ENCODE data around the genes RASSF9 and NTS.

DNA sequence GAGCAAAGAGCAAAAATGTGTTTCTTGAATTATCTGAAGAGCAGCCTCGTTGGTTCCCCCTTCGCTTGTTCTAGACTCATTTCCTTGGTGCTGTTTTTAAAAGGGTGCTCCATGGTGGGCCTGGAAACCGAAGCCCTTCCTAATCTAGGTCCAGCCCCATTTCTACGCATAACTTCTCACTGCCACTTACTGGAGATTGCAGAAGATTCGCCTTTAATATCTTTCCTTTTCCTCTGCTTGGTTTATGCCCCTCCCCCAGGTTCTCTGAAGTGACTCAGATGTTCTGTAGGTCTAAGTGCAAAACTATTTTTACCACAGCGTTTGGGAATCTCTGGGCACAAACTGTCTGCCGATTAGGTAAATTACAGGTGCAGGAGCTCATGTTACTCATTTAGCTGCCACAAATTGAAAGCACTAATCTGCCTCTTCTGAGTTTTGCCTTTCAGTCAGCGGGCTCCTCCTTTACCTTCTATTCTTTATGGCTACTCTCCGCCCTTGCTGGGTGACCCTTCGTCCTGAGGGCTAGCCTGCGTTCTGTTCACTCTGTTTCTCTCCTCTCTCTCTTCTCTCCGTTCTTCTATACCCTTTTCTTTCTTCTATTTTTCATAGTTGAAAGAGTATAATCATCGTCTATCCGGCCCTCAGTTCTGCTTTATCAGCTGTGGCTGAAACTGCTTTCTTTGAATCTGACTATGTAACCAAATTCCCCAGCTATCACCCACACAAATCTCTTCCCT, 4.5 kb upstream of the MYF6 start:
- RRBS = no CpG with 5 or more reads among the region's 14 CpGs

- RRBS = no CpG with 5 or more reads among the region's 2 CpGs
Measured at GRCh38 chr12:80704362-80704964, 3.0 kb upstream of the MYF6 start.

DNA sequence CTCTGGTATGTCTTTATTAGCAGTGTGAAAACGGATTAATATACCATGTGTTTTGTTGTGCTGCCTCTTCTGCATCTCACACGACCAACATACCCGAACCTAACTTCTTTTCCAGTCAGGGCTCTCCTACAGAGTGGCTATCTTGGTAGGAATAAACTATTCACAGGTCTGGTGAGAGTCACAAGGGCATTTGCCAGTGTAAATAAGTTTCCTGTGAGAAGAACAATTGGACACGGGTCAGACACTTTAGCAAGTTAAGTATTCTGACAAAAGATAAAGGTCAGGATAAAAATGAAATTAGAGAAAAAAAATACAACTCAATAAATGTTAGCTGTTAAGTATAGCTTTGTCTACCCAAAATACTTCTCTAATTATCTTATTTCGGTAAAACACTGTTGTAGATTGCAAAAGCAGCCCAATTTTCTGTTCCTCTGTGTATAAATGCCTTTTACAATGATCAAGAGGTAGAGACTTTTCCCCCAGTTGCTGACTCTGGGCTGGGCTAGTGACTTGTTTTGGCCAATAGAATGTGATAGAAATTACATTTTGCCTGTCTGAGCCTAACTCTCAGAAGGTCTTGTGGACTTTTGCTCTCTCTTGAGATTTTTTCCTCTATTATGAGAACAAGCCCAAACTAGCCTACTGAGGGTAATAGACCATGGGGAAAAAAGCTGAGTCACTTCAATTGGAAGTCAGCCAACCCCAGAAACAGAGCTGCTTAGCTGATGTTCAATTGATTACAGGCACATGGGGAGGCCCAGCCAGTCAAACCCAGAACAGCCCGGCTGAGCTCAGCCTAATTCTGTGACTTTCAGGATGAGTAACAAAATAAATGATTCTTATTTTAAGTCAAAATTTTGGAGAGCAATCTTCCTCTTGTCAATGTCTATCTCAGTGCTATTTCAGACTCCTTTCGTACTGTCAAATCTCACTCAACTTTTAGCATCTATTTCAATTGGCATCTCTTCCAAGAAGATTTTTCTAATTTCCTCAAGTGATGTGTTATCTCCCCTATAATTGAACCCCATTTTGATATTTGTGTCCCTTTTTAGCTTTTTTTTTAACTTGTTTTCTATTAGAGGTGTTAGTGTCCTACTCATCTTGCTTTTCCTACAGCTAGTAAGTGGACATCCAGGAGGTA, 61.3 kb downstream of the MYF5 start:
- RRBS = no CpG with 5 or more reads among the region's 7 CpGs

GRCh38 chr12:81086233-81086829, 8.5 kb downstream of the ACSS3 start:
- RRBS = no CpG with 5 or more reads among the region's 4 CpGs

DNA sequence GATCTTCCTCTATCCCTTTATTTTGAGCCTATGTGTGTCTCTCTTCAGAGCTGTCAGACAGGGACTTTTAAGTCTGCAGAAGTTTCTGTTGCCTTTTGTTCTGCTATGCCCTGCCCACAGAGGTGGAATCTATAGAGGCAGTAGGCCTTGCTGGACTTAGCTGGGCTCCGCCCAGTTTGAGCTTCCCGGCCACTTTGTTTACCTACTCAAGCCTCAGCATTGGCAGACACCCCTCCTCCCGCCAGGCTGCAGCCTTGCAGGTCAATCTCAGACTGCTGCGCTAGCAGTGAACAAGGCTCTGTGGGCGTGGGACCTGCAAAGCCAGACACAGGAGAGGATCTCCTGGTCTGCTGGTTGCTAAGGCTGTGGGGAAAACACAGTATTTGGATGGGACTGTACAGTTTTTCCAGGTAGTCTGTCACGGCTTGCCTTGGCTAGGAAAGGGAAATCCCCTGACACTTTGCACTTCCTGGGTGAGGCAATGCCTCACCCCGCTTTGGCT, 43.8 kb downstream of the CCDC59 start:
- RRBS = no CpG with 5 or more reads among the region's 7 CpGs

DNA sequence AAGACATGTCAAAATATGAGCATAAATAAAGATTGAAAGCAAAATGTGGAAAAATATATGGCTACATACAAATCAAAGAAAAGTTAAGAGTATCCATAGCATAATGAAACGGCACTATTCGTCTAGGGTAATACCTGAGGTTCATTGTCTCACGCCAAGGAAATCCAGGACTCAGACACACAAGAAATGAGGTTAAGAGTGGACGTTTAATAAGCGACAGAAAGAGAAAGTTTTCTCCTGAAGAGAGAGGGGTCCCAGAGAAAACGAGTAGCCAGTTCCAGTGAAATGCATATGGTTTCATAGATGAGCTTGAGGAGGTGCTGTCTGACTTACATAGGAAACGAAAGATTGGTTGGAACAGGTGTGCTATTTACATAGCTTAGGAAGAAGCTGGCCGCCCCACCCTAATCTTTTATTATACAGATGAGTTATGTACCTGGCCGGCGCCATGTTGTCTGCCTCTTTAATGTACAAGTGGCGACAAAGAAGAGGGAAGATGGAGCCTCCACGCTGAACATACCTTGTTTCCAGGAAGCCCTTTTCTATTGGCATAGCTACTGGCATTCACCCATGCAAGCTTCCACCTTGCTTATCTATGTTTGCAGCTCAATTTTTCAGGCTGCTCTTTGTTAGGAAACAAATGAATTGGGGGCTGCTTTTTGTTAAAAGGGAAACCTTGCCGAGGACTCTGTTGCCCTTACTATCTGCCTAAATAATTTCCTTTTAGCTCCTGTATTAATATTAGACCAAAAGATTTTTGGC, 222.9 kb downstream of the SLC6A15 start:
- RRBS = no CpG with 5 or more reads among the region's 13 CpGs

- RRBS = no CpG with 5 or more reads among the region's 43 CpGs
Measured at GRCh38 chr12:84911603-84912494, 750 bp downstream of the SLC6A15 start.

- RRBS = no CpG with 5 or more reads among the region's 9 CpGs
Measured at GRCh38 chr12:85805284-85806063, 30.7 kb downstream of the RASSF9 start.

DNA sequence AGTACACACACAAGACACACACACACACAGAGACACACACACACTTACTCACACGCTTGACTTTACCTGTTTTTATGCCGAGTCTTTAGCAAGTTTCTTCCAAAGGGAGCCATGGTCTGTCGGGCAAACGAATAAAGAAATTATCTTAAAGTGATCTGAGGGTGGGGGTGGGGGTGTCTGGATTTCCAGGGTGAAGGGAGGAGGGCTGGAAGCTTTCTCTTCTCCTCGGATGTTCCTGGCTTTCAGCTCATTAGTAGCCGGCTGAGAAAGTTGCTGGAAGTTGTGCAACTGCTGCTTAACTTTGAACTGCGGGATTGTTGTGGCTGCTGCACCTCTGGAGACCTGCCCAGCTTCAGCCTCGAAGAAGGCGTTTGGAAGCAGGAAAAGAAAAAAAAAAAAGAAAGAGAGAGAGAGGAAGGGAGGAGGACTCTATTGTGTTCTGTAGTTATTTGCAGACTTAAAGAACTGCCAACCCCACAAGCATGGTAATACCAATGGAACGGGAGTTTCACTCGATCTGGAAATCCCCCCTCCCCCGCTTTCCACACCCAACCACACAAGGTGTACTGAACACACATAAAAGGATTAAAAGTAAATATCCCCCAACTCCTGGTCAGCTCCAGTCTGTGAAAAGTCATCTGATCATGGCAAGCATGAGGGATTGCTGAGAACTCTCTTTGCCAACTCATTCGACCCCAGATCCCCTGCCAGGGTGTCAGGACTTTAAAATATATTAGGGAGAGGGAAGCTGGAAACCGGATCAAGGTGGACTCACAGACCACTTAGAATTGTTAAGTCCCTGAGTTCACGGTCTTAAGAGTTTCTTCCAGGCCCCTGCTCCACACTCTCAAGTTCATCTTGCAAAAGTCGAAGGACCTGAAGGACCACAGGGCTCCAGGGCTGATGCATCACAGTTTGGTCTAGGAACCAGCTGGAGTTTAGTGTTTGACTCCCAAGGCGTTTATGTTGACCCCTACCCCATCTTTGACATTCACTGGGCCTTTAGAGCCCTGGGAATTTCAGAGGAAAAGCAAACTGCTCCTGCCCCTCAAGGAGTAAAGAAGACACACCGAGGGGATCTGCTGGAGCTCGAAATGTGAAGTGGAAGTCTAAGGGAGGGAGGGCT, at the start of gene RASSF9:
Gene RASSF9 (minus strand): TSS at position 321 of the 1,126 bp plus-strand sequence.
- RRBS = no CpG with 5 or more reads among the region's 19 CpGs

GRCh38 chr12:85873896-85874529, at the start of gene NTS:
NTS (plus strand) TSS chr12:85874295.
- RRBS = no CpG with 5 or more reads among the region's 3 CpGs

DNA sequence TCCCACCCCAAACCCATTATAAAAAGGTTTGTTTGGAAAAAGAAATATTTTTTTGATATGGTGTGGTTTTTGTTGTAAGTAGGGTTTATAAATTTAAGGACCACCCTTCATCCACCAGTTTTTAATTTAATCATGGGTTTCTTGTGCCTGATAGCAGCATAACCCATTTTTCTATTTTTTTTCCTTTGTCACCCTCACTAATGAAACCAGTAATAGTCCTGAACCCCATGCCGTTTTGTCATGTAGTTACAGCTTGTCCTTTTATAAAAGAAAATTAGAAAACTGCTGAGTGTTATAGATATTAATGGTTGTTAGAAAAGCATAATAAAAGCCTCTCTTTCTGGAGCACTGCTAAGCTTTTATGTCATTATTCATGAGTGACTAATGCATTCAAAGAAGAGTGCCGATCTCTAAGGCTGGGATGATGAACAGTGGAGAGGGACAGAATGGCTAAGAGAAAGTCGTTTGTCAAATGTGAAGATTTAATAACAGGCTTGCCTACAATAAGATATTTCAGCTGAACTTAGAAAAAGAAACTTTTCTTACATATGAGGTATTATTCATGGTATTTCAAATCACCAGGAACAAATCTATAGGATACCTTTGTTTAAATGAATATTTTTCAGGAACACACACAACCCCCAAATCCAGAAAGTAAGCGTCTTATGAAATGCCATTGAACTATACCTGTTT, 121.7 kb downstream of the MGAT4C start:
- RRBS = no CpG with 5 or more reads among the region's 4 CpGs

DNA sequence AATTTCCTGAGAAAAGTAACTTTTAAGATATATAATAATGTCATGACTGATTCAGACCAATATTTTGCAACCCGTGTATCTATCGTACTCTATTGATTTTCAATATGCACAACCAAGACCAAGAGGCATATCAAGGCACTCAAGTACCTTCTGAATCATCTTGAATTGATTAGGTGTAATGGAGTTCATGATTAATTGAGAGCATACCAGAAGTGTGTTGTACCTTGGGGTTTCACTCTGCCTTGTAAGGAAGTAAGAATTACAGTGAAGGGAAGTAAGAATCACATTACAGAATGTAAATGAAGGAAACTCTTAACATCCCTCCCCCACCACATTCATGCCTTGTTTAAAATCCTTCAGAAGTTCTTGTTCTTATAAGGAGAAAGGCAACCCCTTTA, 5.3 kb upstream of the MGAT4C start:
- RRBS = no CpG with 5 or more reads among the region's 2 CpGs

GRCh38 chr12:86712379-86712860, 456.2 kb upstream of the MGAT4C start:
- RRBS = no CpG with 5 or more reads among the region's 4 CpGs

GRCh38 chr12:88036251-88037159, 1.2 kb downstream of the C12orf29 start:
- RRBS = no CpG with 5 or more reads among the region's 9 CpGs

- RRBS = no CpG with 5 or more reads among the region's 5 CpGs
Measured at GRCh38 chr12:88371383-88371743, 208.9 kb downstream of the KITLG start.

- RRBS = no CpG with 5 or more reads among the region's 4 CpGs
Measured at GRCh38 chr12:88499891-88500345, 80.4 kb downstream of the KITLG start.

DNA sequence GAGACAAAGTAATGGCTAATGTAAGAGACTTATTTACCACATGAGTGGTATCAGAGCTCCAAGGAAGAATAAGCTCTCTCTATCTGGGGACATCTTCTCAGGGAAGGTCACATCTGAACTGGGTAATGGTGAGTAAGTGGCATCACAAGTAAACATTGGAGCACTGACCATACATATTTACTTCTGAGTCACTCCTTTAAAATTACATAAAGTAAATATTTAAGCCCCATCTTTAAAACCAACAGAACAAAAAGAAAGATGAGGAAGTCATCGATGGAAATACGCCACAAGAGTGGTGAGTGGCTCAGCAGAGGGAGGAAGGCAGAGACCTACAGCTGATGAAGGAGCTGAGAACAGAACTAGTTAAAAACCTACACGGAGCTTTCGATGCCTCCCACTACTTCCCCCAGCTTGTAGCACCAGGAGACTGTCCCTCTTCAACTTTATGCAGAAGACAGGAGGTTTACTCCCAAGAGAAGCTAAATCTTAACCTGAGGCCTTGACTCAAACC, 159.8 kb downstream of the DUSP6 start:
- RRBS = no CpG with 5 or more reads among the region's 4 CpGs

DNA sequence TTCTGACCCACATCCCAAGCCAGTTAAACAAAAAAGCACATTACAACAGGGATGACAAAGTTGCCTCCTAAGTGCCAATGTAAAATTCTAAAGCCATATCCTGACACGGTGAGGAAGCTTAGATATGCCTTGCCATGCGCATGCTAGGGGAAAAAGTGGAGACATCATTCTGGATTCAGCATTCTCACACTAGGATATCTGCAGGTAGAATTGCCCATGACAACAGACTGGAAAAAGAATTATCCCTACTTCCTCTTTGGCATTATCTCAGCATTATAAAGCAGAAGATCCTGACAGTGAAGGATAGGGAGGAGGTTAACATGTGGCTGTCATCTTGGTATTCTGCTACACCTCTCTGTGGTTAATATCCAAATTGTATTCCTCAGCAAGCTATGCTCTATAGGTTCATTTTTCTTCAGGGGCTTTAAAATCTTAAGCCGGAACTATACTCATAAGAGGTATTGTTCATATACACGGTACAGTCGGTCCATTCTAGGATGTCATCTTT, 4.9 kb downstream of the DUSP6 start:
- RRBS = no CpG with 5 or more reads among the region's 5 CpGs

DNA sequence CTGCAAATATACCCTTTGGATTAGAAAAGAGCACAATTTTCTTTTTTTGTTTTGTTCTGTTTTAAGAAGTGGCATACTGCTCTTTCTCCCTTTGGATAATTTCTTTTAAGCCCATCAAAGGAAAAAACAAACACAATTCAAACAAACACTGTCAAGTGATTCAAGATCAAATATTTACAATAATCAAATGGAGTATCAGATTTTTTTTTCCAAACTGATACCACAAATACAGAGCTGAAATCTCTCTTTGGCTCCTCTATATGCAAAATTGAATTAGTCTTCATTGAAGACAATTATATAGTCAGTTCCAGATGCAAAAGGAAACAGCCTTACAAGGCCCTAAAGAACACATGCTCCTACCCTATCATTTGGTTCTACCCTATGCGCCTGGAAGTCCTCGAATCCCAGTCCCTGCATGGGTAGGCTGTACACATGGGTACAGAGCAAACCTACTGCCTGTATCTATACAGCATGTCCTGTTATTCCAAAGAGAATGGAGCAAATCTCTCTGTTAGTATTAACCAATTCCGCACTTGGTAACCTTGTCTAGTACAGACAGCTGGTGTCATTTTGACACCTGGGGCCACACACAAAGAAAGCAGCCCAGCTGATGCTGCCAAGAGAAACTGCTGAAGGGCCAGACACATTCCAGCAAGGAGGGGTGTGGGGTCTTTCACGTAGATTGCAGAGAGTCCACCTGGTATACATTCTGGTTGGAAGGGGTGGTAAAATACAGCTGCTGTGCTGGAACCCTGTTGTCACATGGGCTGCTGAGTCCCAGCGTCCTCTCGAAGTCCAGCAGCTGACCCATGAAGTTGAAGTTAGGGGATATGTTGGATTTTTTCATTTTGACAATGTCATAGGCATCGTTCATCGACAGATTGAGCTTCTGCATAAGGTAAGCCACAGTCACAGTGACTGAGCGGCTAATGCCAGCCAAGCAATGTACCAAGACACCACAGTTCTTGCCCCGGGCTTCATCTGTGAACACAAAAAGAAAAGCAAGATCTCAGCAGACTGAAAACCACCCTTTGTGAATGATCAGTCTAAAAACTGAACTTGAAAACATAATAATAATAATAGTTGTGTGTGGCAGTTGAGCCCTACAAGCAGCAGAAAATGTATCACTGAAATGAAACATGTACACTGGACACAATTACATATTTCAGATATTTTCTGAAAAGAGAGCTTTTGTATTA, 3.3 kb downstream of the DUSP6 start:
- RRBS = no CpG with 5 or more reads among the region's 10 CpGs

DNA sequence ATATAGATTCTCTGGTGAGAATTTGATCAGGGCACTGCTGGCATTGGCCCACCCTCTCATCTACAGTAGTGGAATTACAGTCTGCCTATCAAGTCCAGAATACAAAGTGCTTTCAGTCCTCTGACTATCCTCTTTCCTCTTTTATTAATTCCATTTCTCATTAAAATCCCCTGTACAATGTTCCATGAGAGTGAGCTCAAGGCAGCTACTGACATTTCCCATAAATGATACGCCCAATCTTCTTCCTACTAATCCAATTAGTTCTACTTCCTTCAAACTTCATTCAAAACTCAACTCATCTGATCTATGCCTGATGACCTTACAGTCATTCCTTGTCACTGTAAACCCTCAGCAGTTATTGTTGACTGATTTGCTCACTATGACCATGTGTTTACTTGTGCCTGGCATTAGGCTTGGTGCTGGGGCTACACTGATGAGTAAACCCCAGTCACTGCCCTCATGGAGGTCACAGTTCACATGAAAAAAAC, 38.3 kb upstream of the DUSP6 start:
- RRBS = no CpG with 5 or more reads among the region's 1 CpG

All from NB4 (cell line).